Epithelial cell of esophagus (primary cell): ENCODE data around the gene RNF113B.

DNA sequence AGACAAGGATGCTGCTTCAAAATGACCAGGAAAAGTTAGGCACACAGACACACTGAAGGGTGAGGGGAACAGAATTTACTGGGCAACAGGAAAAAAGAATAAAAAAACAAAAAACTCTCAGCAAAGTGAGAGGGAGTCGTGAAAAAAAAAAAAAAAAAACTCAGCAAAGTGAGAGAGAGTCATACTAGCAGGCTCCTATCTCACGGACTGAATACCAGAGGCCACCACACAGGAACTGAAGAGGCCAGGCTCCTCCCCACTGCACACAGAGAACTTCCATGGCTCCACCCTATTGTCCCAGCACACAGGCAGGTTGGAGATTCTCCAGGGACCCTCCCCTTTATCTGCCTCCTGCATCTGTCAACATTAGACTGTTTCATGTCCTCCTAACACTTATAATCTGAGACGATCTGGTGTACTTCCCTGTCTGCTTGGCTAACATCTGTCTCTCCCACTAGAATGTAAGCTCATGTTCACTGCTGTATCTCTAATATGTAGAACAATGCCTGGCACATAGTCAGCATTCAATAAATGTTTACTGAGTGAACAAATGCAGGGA is 37.0 kb upstream of the FARP1 start:
- RRBS = no CpG with 5 or more reads among the region's 3 CpGs

- RRBS = no CpG with 5 or more reads among the region's 15 CpGs
These were observed 4.9 kb downstream of the RNF113B start for GRCh38 chr13:98171957-98172716.

- RRBS = 97% methylated on average over 7 of the region's 27 CpGs
These were observed at the start of gene RNF113B for GRCh38 chr13:98177038-98177389. Gene RNF113B (minus strand): TSS chr13:98177269.

- RRBS = no CpG with 5 or more reads among the region's 8 CpGs
These were observed 124.7 kb upstream of the RNF113B start for GRCh38 chr13:98301716-98302282.

DNA sequence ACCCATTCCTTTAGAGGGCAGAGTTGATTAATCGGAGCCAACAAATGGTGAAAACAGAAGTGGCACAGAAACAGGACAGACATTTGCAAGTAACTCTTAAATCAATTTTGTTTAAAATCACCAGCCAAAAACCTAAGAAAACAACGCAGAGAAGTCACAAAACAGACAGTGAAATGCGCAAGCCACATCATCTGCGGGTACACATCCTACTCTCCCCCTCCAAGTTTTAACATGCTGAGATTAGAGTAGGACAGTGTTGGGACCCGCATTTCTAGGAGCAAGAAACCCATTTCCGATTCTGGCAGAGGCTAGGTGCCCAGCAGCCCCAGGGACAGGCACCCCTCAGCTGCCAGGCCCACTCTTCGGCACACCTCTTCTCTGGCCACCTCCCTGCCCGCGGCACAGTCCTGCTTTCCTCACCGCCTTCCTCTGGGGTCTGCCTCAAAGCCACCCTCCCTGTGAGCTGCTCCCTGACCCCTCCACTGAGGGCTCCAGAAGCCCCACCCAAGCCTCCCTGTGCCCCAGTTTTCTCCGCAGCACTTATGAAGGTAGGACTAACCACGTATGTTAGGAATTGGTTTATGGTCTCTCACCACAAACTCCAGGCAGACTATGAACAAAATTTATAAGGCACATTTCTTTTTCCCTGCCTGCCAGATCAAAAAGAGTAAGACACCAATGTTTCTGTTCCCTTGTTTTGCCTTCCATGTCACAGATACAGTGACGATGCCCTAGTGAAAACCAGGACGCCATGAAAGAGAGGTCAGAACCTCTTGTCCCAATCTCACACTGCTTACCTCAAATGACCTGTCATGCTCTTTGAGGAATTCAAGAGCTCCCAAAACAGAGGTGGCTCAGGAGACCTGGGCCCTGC is 79.9 kb downstream of the STK24 start:
- RRBS = no CpG with 5 or more reads among the region's 14 CpGs

DNA sequence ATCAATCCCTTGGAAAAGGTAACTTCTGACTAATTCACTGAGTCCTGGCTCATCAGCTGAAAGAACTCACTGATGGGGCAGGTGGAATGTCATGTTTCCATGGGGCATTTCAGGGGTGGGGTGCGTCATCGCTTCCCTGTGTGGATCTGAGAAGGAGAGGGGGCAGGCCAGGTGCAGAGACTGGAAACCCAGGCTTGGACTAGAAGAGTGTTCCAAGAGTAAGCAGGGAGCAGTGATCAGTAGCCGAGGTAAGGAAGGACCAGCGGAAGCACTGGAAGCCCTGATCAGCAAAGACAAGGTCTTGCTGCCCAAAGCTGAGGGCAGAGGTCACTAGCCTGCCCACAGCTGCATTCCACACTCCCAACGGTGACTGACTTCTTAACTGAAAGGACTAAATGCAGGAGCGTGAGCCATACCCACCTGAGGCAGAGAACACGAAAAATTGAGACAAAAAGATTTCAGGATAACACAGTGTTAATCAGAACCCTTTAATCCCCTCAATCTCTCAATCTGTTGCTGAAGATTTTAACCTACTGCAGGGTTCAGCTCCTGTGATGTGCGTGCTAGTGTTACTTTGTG is 77.4 kb downstream of the STK24 start:
- RRBS = no CpG with 5 or more reads among the region's 8 CpGs

GRCh38 chr13:98521534-98522543 is 55.1 kb downstream of the STK24 start:
- RRBS = 83% methylated on average over 2 of the region's 23 CpGs

GRCh38 chr13:98548948-98550176 is 27.5 kb downstream of the STK24 start:
- RRBS = no CpG with 5 or more reads among the region's 12 CpGs

DNA sequence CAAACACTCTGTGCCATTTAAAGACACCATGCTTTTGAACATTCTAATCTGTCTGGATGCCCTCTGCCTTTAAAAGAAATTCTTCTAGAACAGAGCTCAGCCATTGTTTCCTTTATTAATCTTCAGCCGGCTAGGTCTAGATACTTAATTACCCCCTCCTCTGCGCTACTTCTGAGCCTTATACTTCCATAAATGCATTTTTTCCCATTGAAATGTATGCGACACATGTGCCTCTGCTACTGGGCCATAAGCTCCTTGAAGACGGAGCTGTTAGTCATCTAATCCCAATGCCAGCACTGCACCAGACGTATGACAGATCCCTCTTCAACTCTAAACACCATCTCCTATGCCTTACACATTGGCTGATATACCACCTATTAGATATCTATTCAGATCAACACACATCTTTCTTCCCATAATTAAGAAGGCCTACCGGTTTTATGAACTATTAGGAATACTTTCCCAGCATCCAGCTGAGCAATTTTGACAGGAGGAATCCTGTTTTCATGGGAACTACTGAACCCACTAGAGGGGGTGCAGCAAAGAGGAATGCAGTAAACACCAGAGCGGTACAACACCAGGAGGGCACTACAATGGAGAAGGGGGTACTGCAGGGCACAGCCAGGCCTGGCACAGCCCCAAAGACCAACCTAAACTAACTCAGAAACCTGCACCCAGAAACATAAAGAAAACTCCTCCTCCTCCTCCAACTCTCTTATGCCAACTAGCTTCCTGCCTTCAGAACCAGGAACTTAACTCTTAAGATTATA is 18.9 kb downstream of the STK24 start:
- RRBS = no CpG with 5 or more reads among the region's 7 CpGs

- RRBS = no CpG with 5 or more reads among the region's 6 CpGs
These were observed 10.8 kb downstream of the STK24 start for GRCh38 chr13:98566197-98566477.

DNA sequence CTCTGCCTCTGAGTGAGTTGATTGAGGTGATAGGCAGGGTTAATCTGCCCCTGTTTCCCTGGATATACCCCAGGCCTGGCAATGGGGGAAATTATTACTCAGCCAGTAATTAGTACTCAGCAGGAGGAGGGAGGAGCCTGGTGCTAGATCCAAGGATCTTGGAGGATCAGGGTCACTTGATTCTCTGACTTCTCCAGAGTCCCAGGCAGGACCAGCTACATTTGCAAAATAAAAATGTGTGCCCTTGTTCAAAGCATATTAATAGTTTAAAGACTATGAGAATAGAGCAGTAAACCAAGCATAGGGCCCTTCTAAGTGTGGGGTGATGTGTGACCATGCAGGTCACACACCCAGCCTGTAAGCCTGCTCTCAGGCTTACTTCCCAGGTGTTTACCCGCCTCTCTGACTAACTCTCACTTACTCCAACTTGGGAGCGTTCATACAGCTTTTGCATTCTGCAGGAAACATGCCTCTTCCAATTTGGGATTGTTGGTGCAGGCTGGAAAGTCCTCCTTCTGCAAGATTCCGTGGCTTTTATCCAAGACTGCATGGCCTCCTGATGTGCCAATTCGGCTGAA is 7.9 kb upstream of the STK24 start:
- RRBS = no CpG with 5 or more reads among the region's 4 CpGs

DNA sequence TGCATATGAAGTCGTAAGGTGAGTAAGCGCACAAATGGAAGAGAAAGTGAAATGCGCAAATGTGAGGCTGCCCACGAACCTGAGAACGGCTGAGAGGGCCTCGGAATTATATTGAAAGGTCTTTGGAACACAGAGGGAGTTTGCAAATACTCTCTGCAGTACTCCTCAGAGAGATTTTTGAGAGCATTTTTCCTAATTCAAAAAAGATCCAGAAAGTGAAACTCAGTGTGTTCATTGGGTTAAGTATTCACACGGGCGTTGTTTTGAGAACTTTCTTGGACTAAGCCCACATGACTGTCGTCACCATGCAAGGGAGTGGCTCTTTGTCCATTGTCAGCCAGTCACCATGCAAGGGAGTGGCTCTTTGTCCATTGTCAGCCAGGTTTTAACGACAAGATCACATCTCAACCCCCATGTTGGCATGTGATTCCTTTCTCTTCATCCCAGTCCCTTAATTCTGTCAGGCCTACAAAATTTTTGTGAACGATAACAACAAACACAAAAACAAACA is 81.2 kb upstream of the STK24 start:
- RRBS = no CpG with 5 or more reads among the region's 11 CpGs

GRCh38 chr13:98746953-98747416 is 5.5 kb downstream of the SLC15A1 start:
- RRBS = no CpG with 5 or more reads among the region's 8 CpGs

GRCh38 chr13:98928232-98928613 is 49.6 kb downstream of the DOCK9 start:
- RRBS = no CpG with 5 or more reads among the region's 1 CpG

- RRBS = no CpG with 5 or more reads among the region's 11 CpGs
These were observed 17.5 kb downstream of the DOCK9 start for GRCh38 chr13:98960168-98960943.

GRCh38 chr13:98963191-98963623 is 14.7 kb downstream of the DOCK9 start:
- RRBS = no CpG with 5 or more reads among the region's 4 CpGs

GRCh38 chr13:99062365-99063299 is 84.8 kb upstream of the DOCK9 start:
- RRBS = no CpG with 5 or more reads among the region's 17 CpGs

DNA sequence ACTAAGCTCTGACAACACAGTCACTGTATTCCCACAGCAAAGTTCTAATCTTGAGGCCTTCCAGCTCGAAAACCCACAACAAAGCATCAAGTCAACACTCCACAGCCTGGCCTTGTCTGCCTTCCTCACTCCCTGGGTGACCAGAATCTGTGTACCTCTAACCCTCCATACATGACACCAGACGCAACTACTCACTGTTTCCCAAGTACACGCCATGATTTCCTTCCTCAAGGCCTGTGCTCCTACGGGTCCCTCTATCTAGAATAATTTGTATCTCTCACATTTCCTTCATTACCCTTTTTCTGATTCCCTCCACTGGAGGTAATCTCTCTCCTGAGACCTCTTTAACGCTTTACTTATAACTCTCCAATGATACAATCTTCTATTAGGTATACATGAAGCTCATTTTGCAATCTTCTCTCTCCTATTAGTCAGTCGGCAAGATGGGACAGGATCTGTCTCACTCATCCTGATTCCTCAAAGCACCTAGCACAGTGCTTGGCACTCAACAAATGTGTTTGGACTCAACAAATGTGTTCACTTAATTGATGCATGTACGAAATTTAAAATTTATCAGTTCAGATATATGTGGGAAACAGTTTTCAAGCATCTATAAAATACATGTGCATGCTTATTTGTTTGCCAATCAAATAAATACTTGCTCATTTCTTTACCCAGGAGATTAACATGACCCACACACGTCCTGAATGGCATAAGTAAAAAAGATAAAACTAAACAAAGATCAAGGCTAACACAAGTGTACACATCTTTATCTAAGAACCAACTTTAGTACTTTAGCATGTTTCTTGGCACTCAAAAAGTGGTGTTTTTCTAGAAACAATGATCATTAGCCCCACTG is 87.7 kb upstream of the DOCK9 start:
- RRBS = no CpG with 5 or more reads among the region's 8 CpGs

- RRBS = no CpG with 5 or more reads among the region's 10 CpGs
These were observed 102.6 kb upstream of the DOCK9 start for GRCh38 chr13:99080074-99081212.

DNA sequence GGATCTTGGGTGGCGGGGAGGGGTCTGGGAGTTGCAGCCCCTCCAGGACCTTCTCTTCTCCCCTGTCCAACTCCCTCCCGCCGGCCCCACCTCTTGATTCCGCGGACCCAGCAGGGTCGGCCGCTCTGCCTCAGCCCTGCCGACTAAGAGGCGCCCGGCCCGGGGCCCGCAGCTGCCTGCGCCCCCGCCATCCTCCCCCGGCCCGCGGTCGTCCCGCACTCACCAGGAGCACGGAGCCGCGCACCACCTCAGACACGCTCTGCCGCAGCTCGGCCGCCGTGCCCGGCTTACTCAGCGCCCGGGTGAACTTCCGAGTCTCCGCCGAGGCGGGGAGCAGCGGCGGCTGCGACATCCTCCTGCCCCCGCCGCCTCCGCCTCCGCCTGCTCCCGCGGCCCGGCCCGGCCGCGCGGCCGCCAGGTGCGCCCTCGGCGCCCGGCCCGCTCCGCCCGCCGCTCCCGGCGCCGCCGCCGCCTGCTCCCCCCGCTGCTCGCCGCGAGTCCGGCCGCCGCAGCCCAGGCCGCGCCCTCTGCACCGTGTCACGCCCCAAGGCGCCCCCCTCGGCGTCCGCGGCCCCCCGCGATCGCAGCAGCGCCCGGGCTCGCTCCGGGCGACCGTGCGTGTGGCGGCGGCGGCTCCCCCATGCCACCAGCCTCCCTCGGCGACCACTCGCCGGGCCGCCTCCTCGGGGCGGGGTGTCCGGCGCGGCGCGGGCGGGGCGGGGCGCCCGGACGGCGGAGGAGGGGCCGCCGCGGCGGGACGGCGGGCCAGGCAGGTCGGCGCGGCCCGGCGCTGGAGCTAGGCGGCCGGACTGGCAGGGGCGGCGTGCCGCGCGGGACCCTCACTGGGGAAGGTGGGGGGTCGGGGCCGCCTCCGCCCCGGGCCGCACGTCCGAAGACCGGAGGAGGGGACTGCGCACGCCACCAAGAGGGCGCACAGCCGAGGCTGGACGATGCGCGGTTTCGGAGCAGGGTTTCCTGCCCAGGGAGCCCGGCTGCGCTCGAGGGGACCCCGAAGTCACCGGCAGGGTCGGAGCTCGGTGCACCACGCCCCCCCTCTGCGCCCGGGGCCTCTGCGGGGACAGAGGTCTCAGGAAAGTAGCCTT is 108.5 kb upstream of the DOCK9 start:
- RRBS = 2% methylated on average over 91 of the region's 154 CpGs